H7 (cell line): Measurements from ENCODE around the gene UBA3.

DNA sequence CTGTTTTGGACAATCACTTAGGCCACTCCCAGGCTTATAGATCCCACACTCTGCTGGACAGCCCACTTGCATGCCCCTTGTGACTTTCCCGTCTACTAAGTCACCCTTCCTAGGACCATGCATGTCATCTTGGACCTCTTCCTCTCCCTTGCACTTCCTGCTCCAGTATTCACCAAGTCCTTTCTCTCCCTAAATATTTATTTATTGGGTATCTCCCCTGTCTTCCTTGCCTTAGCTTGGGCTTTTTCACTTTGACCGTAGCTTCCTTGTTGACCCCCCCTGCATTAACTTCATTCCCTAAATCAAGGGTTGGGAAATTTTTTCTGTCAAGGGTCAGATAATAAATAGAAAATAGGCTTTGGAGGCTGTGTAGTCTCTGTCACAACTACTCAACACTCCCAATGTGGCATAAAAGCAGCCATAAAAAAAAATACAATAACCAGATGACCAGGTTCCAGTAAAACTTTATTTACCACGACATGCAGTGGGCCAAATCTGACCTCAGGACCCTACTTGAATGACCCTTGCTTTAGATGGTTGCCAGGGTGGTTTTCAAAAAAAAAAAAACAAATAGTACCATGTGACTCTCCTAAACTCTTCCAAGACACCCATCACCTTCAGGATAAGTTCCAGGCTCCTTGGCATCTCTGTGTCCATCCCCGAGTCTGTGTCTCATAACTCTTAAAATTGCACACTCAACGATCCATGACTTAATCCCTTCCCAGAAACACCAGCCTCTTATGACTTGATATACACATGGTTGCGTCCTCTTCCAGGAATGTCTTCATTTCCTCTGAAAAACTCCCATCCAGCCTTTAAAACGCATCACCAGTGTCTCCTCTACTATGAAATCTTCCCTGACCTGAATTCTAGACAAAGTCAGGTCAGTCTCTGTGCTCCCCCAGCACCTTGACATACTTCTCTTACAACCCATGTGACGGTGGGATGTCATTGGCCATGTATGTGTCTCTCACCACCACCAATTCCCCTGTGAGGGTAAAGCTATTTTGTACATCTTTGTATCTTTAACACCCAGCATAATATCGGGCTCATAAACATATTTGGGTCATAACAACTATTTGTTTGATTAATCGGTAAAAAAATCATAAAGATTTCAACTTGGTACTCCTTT is 449.1 kb downstream of the MAGI1 start:
- RAMPAGE, long total RNA, result no peak

- RAMPAGE, long total RNA, result no peak
These were observed 447.3 kb downstream of the MAGI1 start for GRCh38 chr3:65591157-65592103.

DNA sequence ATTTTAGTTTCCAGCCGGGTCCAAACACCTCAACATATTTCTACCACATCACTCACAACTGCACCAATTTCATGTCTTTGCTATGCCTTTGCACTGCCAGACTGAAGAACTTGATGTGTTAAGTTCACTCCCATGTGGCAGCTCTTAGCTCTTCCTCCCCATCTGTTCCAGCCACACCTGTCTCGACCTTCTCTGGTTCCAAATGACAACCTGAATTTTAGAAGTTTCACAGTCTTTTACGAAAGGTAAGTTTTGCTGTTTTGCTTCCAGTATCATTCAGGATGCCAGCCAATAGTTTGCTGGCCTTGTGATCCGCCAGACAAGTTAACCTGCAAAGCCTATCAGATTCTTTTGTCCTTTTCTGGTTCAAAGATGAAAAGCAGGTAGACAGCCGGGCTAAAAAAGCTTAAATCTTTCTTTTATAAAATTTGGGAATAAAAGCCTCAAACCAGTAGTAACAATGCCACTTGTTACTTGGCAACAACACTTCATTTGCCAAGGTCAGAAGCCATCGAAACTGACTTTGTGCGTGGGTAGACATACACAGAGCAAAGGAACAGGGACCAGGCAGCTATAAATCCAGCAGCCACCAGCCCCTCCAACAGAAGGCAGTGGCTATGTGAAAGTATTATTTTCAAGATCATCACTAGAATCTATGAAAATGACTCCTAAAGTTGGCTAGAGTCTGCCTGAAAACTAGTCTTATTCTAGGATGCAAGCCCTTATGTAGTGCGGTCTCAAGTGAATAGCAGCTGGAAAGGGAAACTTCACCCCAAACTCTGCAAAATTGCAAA is 192.9 kb downstream of the MAGI1 start:
- RAMPAGE, long total RNA, result no peak

DNA sequence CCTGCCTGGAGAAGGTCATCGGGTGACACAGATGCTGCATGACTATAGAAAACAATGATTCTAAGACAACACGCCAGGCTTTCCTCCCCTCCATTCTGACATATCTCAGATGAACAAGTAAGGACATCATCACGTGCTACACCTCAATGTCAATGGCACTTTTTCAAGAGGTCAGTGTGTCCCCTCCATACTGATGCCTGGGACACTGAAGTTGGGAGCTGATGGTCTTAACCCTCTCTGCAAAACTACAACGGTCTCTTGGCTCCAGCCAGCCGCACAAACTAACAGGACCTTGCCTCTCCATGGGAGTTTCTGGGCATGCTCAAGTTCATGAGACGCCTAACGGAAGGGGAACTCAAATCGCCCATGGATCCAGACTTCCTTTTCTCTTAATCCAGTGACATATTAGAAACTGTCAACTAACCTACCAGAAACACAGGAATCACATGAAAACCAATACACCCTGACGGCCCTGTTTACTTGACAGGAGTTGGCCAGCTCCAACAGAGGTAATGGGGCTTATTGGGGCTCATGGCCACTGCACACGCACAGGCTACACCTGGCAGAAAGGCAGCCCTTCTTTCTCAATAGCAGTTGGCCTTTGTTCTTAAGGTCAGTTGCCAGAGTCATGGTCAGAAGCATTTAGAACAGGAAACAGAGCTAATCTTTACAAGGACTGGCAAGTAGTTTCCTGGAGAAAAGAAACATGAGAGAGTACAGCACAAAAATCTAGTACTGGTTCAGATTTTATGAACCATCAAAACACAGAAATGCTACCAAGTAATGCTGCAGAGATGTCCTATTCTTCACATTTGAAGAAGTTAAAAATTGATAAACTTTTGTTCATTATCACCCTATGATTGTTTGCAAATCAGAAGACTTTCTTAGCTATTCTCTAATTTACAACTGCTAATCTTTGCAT is 181.9 kb downstream of the MAGI1 start:
- RAMPAGE, long total RNA, result no peak

DNA sequence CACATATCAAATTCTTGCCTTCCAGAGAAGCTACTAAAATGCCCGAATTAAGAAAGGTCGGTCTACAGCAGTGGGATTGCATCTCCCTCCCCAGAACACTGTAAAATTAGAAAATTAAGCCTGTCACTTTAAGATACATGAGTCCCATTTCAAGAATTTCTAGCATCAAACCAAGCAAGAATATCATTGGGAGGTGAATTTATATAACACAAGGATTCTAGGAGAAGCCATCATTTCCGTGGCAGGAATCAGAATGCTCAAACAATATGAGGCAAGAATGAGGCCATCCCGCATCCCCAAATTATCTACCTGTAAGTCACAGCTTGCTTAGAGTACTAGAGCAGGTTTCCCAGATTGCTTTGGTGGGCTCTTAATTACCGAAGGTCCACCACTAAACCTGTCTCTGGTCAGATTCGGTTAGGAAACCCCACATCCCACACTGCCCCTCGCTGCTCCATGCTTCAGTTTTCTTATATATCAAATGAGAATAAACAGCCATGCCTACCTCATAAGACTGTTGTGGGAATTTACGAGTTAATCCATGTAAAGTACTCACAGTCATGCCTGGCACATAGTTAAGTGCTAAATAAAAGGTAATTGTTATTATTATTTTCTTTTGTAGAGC is 114.3 kb downstream of the MAGI1 start:
- RAMPAGE, long total RNA, result no peak

GRCh38 chr3:65954265-65954936 is 84.3 kb downstream of the MAGI1 start:
- RAMPAGE, long total RNA, result no peak

GRCh38 chr3:65987418-65988136 is 51.1 kb downstream of the MAGI1 start:
- RAMPAGE, long total RNA, result no peak

- RAMPAGE, long total RNA, result no peak
These were observed 1.0 kb downstream of the MAGI1 start for GRCh38 chr3:66037541-66038263.

DNA sequence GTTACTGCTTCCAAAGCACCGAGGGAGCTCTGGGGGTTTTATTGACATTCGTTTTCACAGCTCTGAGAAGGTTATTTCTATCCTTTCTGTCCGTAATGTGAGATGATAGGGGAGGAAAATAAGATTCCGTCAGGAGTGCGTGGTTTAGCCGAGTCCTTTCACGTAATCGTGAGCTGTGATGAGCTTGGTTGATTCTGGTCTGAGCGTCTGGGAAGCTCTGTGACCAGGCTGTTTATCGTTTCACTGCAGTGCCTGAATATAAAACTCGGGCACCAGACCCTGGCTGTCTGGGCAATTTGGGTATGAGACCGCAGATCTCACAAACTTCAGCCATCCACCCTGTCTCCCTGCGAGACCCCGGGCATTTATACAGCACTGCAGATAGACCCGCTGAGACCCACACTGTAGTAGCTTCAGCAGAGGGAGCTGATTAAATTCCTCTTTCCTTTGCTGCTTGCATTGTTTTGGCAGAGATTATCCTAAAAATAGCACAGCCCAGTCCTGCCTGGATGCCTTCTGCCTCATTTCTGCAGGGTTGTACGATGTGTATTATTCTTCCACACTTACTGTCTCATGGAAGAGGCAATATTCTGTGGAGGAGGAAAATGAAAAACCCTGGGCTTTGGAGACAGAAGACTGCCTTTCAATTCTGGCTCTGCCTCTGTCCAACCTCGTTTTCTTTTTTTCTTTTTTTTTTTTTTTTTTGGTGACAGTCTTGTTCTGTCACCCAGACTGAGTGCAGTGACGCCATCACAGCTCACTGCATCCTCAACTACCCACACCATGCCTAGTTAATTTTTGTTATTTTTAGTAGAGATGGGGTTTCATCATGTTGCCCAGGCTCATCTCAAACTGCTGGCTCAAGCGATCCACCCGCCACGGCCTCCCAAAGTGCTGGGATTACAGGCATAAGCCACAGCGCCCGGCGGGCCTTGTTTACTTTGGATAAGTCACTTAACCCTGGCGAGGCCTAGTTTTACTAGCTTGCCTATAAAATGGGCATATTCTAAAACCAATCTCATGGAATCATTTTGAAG is 66.6 kb upstream of the SLC25A26 start:
- RAMPAGE, long total RNA, result no peak

DNA sequence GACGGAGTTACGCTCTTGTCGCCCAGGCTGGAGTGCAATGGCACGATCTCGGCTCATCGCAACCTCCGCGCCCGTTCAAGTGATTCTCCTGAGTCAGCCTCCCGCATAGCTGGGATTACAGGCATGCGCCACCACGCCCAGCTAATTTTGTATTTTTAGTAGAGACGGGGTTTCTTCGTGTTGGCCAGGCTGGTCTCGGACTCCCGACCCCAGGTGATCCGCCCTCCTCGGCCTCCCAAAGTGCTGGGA is 26.3 kb upstream of the SLC25A26 start:
- RAMPAGE, long total RNA, result no peak

DNA sequence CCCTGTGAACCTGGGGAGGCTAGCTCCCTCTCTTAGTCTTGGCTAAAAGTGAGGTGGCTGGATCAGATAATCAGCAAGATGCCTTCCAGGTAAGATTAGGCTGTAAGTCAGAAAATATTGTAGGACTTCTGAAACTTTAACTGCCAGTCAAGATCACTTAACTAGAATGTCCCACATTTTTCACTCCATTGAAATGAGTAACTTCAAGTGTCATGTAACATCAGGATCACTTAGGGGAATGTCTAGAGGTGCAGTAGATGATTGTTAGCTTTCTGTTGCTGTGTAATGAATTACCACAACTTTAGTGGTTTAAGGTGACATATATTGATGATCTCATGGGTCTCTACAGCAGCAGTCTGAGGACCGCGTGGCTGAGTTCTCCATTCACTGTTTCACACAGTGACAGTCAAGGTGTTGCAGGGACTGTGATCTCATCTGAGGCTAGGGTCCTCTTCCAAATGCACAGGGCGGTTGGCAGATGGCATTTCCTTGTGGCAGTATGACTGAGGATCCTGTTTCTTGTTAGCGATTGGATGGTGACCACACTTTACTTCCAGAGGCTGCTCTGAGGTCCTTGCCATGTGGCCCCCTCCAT is 82.7 kb downstream of the SLC25A26 start:
- RAMPAGE, long total RNA, result no peak

GRCh38 chr3:66453967-66454532 is 46.8 kb downstream of the LRIG1 start:
- RAMPAGE, long total RNA, result no peak

- RAMPAGE, long total RNA, result no peak
These were observed 18.8 kb downstream of the LRIG1 start for GRCh38 chr3:66481810-66482631.

GRCh38 chr3:66493377-66494012 is 7.3 kb downstream of the LRIG1 start:
- RAMPAGE, long total RNA, result no peak

DNA sequence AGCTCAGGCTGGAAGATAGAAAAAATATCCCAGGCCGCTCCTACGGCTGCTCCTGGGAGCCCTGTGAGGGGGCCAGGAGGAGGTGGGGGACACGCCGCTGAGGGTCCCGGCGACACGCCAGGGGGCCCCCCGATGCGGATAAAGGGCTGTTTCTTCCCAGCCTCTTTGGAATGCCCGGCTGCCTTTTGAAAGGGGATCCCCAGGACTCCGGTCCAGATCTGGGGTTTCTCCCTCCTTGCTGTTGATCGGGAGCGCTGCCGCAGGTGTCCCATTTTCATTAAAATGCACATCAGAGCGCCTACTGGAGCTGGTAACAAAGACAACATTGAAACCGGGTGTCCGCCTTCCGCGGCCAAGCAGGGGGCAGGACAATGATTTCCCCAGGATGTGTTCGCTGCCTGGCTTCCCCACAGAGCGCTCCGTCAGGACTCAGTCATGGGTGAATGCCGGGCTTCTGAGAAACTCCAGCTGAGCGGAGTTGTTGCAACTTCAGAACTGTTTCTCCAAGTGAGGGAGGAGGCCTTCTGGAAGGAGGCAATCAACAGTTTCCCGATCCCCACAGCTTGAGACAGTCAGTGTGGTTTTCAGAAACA is 200.0 kb upstream of the KBTBD8 start:
- RAMPAGE, long total RNA, result no peak

DNA sequence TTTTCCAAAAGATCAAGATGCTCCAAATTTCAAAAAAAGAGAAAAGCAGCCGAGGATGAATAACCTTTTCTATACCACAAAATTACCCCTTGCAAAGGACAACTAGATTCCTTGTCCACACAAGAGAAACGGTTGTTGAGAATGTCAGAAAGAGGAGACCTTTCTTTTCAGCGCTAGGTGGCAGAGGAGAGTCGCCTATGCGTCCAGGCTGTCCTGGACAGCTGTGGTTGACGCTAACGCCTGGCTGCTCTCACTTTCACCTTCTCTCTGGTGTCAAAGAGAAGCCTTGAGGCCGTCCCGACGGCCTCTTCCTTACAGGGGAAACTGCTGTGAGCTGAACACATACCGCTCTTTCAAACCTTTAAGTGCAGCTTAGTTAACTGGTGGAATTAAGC is 26.3 kb upstream of the KBTBD8 start:
- RAMPAGE, long total RNA, result no peak

- RAMPAGE, long total RNA, result no peak
These were observed 77.5 kb downstream of the TAFA1 start for GRCh38 chr3:68081575-68082008.

DNA sequence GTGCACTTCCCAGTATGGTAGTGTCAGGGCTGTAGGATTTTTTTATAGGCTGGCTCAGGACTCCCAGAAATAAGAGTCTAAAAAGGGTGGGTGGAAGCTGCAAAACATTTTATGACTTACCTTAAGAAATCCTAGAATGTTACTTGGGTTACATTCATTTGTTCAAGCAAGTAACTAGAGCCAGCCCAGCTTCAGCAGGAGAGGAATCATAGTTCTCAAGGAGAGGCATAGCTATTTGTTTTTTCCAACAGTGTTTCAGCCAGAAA is 417.3 kb downstream of the TAFA4 start:
- RAMPAGE, long total RNA, result no peak

DNA sequence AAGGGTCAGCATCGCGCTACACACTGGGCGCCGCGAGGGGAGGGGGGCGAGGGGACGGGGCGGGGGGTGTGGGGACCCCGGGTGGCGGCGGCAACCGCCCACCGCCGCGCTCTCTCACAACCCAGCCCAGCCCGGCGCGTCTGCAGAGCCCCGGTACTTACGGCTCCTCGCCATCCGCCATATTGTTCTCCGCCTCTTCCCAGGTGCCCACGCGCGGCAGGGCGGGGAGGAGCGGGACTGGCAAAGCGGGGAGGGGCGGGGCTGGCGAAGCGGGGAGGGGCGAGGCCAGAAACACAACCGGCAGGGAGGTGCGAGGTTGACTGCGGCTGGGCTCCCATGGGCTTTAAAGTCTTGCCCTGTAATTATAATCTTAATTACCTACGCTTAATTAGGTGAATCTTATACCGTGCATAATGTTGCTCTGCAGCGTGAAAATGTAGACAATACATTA is at the start of gene UBA3:
TSS of gene UBA3 (minus strand) at position 193 of the 451 bp plus-strand sequence.
- RAMPAGE, long total RNA, result no peak

GRCh38 chr3:69085514-69086298 is 969 bp downstream of the ARL6IP5 start:
- RAMPAGE, long total RNA, result no peak